Epithelial cell of proximal tubule (primary cell): ENCODE results near the gene KDM3B.

DNA sequence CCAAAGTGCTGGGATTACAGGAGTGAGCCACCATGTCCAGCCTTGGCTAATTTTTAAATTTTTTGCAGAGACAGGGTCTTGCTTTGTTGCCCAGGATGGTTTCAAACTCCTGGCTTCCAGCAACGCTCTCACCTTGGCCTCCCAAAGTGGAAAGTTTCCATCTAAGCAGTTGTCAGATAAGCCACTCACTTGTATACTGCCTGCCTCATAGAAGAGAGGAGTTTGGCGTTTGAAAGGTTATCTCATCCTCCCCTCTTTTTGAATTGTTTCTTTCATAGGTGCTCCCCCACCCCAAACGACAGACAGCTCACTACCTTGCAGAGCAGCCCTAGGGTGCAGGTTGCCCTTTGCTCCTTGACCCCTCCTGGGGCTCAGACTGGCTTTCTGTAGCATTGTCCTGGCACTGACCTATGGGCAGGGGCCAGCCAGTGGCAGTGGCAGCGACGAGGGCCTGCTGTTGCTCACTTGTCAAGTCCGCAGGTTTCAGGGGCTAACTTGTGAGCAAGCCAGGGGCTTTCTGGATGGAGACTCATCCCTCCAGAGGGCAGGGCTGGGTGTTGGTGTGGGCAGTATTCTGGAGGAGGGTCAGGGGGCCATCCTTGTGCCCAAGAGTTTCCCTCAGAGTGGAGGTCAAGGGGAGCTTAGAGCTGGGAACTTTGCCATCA lies 53.2 kb upstream of the CDKN2AIPNL start:
- RAMPAGE, long total RNA, result no peak
- RRBS, result no CpG with 5 or more reads among the region's 6 CpGs

DNA sequence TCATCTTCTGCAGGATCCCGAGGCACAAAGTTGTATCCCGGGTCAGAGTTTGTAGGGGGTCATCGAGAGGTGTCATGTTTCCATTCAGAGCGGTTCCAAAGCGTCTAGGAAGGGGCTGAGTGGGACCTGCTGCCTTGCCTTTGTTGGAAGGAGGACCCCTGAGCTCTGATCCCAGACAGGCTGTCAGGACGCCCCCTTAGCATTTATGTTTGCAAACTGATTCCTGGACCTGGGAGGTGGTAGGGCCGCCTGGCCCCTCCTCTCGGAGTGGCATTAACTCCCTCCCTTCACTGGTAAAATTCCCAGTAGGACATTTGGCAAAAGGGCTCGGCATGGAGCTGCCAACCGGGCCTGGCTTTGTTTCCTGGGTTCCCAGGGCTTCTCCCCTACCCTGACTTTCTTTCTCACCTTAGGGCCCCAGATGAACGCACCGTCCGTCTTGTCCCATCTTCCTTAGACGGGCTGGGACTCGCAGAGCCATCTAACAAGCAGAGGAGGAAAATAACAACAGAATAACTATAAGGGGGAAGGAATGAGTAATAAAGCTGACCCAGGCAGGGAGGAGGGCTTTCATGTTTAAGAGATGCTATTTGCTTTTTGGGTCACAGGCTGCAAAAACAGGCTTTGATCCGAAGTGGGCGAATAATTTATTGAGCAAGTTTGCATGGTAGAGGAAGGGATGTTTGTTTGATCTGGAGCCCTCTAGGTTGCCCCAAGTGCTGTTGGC lies 2.6 kb downstream of the JADE2 start:
- RAMPAGE, long total RNA, result no peak
- RRBS, result 2% methylated on average over 2 of the region's 17 CpGs

DNA sequence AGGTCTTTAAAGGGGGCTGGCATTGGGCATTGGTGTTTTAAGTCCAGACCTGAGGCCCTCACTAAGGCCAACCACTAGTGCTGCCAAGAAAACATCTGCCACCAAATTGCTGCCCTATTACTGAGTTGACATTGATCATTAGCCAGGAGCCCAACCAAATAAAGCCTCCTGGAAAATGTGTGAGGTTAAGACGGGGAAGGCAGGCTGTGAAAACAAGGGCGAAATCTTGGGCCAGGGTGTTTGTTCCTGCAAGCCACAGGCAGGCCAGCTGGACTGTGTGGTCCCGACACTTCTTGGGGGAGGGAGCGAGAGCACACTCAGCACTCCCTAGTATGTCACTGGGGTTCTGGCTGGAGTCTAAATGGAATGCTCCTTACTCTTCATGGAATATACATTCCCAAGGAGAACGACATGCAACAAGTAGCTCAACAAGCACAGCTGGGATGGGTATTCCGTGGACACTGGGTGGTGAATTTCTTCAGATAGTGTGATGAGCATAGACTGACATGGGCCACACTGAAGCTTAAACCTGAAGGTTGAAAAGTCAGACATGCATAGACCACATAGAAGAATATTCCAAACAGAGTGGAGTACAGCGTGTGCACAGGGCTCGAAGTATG lies 5.2 kb downstream of the JADE2 start:
- RAMPAGE, long total RNA, result no peak
- RRBS, result no CpG with 5 or more reads among the region's 8 CpGs

GRCh38 chr5:134543747-134544625 lies 18.5 kb downstream of the JADE2 start:
- RAMPAGE, long total RNA, result no peak
- RRBS, result no CpG with 5 or more reads among the region's 11 CpGs

GRCh38 chr5:134547635-134548685 lies 22.5 kb downstream of the JADE2 start:
- RAMPAGE, long total RNA, result no peak
- RRBS, result no CpG with 5 or more reads among the region's 15 CpGs

DNA sequence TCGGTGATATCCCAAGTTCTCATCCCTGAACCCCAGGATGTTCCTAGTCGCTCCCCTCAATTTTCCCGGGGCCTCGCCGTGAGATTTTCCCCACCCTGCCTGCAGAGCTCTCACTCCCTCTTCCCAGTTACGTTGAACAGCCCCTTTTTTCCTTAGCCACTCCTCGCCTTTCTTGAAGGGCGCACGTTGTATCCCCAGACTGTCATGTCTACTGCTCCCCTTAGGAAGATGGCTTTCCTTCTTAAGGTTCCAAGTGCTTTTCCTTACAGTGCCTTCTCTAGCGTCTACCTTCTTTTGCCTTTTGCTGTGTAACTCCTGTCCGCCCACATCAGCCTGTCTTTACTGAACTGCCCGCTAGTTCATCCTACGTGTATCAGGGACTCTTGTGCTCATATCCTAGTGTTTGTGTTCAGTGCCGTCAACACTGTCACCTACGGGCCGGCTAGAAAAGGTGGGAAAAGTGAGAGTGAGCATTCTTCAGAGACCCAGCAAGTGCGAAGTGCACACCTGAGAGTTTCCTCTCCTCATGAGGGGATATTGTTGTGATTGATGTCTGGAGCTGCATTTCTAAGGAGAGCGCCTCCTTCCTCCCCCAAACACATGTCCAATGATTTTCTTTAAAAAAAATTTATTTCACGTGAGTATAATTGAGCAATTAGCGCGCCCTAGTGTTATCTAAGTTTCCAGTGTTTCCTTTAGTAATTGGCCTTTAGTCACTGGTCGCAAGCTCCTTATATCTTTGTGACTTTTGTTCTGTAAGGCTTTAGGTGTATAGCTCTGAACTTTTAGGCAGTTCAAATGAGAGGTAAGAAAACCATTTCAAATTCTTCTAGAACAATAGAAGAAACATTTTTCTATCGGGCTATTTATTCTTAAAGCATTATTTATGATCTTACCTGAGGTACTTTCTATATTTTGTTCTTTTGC lies 843 bp downstream of the CAMLG start:
- RAMPAGE, long total RNA, result no peak
- RRBS, result no CpG with 5 or more reads among the region's 23 CpGs

- RAMPAGE, long total RNA, result no peak
- RRBS, result no CpG with 5 or more reads among the region's 13 CpGs
Observed at GRCh38 chr5:134846601-134847132, 899 bp downstream of the C5orf24 start.

- RAMPAGE, long total RNA, result no peak
- RRBS, result no CpG with 5 or more reads among the region's 3 CpGs
Observed at GRCh38 chr5:134858887-134859659, 13.3 kb downstream of the C5orf24 start.

DNA sequence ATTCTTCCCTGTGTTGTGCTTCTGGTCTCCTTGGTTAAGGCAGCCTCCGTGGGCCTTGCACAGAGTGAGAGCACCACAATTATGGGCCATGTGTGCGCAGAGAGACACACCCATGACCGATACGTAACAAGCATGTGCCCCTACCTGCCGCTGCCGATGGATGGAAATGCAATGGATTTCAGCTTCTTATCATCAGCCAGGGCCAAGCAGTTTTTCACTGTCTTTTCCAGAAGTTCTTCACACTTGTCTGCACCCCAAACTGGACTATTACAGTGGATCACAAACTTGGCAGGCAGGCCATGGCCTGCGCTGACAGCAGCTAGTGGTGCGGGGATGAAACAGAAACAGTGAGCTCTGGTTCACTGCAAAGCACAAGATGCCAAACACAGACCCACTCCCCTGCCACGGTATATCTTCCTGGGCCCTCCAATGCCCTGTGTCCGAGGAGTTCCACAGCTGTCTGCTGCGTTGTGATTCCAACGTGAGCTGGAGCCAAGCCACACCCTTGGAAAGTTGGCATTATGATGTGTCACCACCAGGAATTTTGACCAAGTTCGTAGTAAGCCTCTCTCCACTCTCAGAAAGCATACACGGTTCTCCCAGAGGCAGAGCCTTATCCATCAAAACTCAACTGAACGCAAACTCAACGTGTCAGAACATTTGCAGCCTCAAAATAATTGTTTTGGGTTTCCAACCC lies 55.8 kb downstream of the MACROH2A1 start:
- RAMPAGE, long total RNA, result no peak
- RRBS, result no CpG with 5 or more reads among the region's 16 CpGs

DNA sequence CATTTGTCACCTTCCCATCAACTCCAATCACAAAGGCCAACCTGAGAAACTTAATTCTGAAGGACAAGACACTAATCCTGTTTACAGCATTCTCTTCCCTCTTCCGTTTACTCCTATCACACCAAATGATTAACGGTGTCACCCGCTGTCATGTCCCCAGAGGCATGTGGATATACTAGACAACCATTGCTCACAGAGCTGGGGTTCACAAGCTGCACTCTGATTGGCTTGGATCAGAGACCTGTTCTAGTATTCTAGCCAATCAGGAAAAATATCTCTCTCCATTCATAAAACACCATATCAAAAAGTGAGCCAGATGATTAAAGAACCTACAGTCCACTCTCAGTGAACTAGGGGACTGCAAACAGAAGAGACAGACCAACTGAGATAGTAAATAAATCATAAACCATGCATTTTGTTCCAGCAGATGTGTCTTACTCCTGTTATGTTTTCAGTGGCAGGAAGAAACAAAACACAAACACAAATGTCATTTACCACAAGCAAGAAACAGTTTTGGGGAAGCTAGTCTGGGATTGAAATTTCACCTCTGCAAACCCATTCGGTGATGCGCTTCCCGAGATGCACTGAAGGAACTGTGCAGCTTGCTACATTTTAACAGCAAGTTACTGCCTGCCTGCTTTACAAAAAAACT lies 3.4 kb downstream of the MACROH2A1 start:
- RAMPAGE, long total RNA, result no peak
- RRBS, result no CpG with 5 or more reads among the region's 6 CpGs

DNA sequence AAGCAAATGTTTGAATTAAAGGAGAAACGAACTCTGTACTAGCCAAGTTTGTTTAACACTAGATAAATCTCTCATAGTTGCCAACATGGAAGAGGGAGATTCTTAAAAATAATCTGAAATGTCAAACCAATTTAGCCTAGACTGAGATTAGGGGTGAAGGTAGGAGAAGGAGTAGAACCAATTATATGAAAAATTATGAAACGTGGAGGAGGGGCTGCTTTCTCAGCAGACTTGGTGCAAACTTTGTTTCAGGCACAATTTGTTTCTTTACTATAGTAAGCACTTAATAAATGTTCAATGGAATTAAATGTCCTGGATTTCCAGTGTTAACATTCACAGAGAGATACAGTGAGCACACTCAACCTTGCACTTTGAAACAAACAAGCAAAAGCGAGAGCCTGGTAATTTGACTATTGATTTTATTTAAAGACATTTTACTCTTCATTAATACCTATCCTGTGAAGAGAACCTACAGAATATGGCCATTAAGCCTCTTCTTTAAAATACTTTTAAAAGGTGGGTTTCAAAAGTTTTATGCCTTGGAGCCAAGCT lies 992 bp downstream of the LECT2 start:
- RAMPAGE, long total RNA, result no peak
- RRBS, result no CpG with 5 or more reads among the region's 3 CpGs

DNA sequence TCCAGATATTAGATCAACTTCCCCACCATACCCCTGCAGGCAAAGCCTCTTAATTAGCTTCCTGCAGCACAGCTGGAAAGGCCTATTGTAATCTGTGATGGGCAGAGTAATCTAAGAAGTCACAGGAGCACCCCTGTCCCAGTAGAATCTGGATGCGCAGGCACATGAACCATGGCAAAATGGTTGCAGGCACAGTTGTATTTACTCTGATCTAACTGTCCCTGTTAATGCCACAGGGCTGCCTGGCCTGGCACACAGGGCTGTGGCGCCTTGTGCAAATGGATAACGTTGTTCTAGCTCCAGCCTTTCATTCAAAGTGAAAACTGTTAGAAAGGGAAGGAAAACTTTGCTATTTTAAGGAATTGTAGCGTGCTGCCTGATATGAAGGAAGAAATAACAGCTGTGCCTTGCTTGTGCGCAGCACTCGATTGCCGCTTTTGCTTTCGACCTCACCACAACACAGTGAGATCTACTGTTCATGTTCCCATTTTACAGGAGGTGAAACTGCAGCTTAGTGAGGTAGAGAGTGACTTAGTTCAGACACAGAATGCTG lies 2.3 kb downstream of the TGFBI start:
- RAMPAGE, long total RNA, result no peak
- RRBS, result no CpG with 5 or more reads among the region's 8 CpGs

DNA sequence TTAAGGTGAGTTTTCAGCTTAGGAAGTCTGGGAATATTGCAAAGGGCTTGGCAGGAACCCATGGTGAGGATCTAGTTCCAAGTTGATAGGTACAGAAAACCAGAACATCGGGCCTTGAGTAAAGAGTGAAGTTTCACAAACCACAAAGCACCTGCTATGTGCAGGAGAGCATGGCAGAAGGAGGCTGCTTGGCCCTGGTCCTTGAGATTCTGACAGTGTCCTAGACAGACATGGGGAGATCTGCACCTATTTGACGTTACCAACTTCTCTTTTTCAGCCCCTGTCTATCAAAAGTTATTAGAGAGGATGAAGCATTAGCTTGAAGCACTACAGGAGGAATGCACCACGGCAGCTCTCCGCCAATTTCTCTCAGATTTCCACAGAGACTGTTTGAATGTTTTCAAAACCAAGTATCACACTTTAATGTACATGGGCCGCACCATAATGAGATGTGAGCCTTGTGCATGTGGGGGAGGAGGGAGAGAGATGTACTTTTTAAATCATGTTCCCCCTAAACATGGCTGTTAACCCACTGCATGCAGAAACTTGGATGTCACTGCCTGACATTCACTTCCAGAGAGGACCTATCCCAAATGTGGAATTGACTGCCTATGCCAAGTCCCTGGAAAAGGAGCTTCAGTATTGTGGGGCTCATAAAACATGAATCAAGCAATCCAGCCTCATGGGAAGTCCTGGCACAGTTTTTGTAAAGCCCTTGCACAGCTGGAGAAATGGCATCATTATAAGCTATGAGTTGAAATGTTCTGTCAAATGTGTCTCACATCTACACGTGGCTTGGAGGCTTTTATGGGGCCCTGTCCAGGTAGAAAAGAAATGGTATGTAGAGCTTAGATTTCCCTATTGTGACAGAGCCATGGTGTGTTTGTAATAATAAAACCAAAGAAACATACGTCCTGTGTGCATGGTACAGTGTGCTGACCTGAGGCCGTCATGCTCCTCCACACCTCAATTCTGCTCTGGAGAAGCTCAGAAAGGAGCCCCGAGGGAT lies 34.4 kb downstream of the TGFBI start:
- RAMPAGE, long total RNA, result no peak
- RRBS, result no CpG with 5 or more reads among the region's 9 CpGs

GRCh38 chr5:136082274-136082890 lies 50.3 kb upstream of the SMAD5 start:
- RAMPAGE, long total RNA, result no peak
- RRBS, result no CpG with 5 or more reads among the region's 5 CpGs

GRCh38 chr5:136645080-136645279 lies 279.6 kb upstream of the TRPC7 start:
- RAMPAGE, long total RNA, result no peak
- RRBS, result no CpG with 5 or more reads among the region's 3 CpGs

- RAMPAGE, long total RNA, result no peak
- RRBS, result no CpG with 5 or more reads among the region's 1 CpG
Observed at GRCh38 chr5:136676097-136676725, 310.9 kb upstream of the TRPC7 start.

DNA sequence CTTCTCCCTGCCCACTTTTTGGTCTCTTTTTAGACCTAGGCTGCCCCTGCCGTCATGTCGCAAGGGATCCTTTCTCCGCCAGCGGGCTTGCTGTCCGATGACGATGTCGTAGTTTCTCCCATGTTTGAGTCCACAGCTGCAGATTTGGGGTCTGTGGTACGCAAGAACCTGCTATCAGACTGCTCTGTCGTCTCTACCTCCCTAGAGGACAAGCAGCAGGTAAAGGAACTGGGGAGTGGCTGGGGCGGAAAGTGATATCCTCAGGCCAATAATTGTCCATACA lies 656 bp downstream of the KIF20A start:
- RAMPAGE, long total RNA, result no peak
- RRBS, result no CpG with 5 or more reads among the region's 10 CpGs

DNA sequence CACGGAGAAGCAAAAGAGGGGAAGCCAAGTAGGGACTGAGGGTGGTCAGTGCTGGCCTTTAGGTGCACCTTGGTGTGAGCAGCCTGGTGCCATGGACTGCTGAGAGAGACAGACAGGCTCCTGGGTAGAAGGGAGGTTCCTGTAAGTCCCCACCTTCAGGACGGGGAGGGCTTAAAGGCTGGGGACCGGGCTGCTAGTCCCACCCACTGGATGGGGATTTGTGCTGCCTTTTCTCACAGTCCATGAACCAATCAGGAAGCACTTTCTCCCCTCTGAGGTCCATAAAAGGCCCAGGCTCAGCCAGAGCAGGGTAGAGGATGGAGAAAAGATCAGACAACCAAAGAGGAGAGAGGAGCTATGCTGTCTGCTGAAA lies 15.3 kb downstream of the CDC25C start:
- RAMPAGE, long total RNA, result no peak
- RRBS, result no CpG with 5 or more reads among the region's 3 CpGs

DNA sequence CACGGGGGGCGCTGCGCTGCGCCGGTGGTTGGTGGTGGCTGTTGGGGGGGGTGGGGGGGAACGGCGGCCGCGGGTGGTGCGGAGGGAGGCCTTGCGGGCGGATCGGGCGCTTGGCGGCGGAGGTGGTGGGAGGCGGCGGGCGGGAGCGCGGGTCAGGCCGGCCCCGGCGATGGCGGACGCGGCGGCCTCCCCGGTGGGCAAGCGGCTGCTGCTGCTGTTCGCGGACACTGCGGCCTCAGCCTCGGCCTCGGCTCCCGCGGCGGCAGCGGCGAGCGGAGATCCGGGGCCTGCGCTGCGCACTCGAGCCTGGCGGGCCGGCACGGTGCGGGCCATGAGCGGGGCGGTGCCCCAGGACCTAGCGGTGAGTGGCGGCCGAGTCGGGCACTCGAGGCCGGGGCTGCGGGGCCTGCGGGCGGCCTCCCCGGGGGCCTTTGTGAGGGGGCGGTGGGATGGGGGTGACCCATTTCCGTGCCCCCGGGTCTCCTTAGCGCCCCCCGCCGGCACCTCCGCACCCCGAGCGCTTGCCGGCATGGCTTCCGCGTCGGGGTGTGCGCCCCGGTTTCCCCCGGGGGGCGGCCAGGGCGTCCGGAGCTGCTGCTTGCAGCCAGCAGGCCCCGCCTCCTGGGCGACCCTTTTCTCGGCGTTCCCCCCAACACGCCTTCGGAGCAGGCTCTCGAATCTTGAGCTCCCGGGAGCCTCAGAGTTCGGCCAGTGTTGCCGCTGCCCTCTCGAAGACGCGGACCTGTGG lies at the start of gene KDM3B:
Gene KDM3B, plus strand, starts transcription at position 59 of the 748 bp plus-strand sequence.
- RAMPAGE, long total RNA, result no peak
- RRBS, result 1% methylated on average over 33 of the region's 93 CpGs

- RAMPAGE, long total RNA, result no peak
- RRBS, result no CpG with 5 or more reads among the region's 3 CpGs
Observed at GRCh38 chr5:138374917-138375250, 22.4 kb downstream of the KDM3B start.